Rectum (tissue), 1 donor: ENCODE results near the genes TIE1 and MED8.

DNA sequence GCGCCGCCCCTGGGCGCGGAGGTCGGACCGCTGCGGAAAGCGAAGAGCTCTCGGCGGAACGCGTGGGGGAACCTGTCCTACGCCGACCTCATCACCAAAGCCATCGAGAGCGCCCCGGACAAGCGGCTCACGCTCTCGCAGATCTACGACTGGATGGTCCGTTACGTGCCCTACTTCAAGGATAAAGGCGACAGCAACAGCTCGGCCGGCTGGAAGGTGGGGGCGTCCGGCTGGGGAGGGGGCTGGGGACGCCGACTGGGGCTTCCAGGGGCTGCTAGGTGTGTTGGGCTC is 120.0 kb upstream of the SCMH1 start:
- PRO-cap: no peak

GRCh38 chr1:41495015-41495964 is 10.8 kb upstream of the EDN2 start:
- PRO-cap: bidirectional peak, plus-strand start at chr1:41495782, minus-strand start at chr1:41495491

GRCh38 chr1:41496543-41497299 is 12.2 kb upstream of the EDN2 start:
- PRO-cap: bidirectional peak, plus-strand start at chr1:41496944, minus-strand start at chr1:41496849

DNA sequence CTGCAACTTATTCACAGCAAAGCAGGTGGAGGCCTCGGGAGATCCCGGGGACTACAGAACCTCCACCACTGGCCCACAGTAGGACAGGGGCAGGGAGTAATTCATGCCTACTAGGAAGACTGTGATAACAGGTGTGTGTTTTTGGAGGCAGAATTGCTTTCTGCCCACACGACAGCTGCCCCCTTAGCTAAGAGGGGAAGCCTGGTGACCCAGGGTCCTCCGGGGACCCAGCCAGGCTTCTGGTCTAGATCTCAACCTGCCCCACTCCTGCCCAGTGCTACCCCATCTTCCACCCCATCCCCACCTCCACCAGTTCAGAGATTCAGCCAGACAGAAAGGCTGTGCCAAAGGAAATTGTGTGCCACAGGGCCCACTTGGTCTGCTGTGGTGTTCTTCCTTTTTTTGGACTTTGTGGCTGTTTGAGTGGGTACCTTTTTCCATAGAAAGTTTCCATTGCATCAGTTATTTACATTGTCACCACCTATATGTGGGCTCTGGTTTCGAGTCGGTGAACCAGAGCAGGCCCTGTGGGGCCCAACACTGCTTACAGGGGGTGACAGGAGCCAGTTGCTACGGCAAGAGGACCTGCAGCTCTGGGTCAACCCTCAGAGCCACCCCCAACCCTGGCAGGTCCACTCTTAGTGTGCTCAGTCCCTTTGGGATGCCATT is 156.8 kb upstream of the EDN2 start:
- PRO-cap: no peak

DNA sequence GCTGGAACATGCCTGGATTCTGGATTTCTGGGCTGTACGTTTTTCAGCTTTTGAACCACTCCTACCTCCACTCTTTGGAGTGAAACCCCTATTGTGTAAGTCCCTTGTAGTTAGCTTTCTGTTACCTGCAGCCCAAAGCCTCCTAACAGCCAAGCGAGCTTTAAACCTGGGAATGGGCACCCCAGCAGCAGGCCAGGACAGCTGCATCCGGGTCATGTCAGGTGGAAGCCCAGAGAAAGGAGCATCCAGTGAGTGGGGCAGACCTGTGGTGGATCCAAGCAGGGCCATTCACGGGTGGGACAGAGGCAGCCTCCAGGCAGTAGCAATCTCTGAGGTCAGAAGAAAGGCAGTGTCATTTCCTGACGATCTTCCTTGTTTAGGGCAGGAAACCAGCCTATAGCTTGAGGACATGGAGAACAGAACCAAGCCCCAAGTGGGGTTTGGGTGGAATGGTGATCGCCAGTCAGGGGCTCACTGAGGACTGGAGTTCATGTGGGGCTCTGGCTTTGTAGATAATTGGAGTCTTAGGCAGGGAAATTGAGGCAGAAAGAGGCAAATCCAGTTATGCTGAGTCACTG is 209.5 kb downstream of the HIVEP3 start:
- PRO-cap: no peak

GRCh38 chr1:41806248-41806744 is 112.4 kb downstream of the HIVEP3 start:
- PRO-cap: no peak

DNA sequence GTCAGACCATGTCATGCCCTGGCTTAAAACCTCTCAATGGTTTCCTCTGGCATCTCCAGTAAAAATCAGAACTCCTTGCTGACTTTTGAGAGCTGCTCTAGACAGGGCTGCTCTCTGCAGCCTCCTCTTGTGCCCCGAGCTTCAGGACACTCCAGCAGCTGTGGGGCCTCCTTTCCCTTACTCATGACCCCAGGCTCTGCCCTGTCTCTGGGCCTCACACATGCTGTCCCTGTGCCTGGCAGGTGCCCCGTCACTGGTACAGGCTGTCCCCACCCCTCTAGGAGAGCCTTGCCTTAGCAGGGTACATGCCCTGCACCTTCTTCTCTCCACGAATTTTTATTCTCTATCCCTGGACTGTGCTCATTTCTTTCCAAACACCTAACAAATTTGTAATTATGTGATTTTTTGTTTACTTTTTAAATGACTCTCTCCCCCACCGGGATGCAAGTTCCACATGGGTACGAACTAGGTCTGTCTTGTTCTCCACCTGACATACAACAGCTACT is 43.2 kb downstream of the HIVEP3 start:
- PRO-cap: unidirectional peak, minus-strand start at position 284 of the sequence

GRCh38 chr1:41900500-41901135 is 18.1 kb downstream of the HIVEP3 start:
- PRO-cap: no peak

DNA sequence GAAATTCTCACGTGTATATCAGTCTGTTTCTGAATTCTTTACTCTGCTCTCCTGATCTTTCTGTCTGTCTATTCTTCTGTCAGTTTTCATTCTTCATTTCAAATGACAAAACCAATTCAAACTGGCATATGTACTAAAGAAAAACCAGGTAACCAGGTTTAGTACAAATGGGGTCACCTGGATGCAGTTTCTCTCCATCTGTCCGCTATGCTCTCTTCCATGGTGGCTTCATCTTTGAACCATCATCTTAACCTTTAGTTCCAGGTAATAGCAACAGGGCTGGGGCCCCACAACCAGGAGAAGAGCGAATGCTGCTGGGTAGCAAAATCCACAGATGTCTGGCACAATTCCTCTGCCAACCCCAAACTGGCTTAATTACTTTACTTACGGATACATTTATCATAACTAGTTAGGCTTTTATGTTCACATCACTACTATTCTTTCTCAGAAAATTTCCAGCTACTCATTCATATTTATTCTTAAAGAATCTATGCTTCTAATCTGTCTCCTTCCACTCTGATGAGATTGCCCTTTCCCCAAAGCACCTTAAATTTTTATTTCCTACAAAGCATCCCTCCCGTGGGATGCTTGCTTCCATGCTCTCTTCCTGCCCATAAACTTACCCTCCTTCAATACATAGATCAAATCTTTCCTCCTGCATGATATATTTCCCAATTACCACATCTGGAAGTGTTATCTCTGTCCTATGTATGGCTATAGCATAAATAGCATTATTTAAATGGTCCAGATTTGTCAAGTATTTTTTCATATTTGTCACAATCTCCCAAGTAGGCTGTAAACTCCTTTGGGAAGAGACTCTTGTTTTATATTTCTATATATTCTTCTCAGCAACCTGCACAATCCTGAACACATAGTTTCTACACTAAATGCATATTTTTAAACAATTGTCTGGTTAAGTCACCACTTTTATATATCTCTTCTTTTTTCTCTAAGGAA is 103.3 kb upstream of the HIVEP3 start:
- PRO-cap: no peak

DNA sequence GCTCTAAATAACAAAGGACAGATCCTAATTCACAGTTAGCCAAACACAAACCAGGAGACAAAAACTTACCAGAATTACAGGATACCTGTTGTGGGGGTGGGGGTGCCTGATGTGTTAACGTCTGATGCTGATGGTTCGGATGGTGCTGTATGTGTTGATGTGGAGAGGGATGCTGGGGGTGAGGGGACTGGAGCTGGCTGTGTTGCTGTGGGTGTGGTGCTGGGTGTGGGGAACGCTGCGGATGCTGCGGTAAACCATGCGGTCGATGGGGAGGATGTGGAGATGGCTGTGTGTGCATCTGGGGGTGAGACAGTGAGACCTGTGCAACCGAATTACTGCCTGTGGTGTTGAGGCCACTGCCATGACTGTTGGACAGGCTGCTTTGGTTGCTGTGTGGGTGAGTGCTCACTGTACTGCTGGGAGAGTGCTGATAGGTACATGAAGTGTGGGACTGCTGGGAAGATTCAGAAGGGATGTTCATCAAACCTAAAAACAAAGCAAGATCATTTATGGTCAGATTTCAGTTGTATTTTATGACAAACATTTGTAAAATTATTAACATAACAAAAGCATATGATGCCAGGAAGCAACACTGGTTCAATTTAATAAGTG is 26.8 kb upstream of the GUCA2A start:
- PRO-cap: no peak

GRCh38 chr1:42658634-42659296 is 542 bp downstream of the PPIH start:
- PRO-cap: no peak

DNA sequence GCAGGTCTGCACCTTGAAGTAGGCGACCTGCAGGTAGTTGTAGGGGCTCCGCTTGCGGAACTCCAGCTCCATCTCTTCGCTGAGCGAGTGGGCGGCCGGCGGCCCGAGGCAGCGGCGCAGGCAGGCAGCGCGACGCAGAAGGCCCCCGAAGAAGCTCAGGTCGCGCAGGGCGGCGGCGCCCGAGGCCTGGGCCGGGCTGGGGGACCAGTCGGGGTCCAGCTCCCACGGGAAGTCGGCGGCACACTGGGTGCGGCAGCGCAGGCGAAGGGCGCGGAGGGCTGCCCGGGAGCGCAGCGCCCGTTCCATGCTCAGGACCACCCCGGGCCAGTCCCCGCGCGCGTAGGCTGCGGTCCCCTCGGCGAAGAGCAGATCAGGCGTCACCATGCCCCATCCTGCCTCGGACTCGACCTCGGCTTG is 325 bp downstream of the P3H1 start:
- PRO-cap: no peak

GRCh38 chr1:42929424-42930326 is 29.0 kb downstream of the SLC2A1 start:
- PRO-cap: no peak

DNA sequence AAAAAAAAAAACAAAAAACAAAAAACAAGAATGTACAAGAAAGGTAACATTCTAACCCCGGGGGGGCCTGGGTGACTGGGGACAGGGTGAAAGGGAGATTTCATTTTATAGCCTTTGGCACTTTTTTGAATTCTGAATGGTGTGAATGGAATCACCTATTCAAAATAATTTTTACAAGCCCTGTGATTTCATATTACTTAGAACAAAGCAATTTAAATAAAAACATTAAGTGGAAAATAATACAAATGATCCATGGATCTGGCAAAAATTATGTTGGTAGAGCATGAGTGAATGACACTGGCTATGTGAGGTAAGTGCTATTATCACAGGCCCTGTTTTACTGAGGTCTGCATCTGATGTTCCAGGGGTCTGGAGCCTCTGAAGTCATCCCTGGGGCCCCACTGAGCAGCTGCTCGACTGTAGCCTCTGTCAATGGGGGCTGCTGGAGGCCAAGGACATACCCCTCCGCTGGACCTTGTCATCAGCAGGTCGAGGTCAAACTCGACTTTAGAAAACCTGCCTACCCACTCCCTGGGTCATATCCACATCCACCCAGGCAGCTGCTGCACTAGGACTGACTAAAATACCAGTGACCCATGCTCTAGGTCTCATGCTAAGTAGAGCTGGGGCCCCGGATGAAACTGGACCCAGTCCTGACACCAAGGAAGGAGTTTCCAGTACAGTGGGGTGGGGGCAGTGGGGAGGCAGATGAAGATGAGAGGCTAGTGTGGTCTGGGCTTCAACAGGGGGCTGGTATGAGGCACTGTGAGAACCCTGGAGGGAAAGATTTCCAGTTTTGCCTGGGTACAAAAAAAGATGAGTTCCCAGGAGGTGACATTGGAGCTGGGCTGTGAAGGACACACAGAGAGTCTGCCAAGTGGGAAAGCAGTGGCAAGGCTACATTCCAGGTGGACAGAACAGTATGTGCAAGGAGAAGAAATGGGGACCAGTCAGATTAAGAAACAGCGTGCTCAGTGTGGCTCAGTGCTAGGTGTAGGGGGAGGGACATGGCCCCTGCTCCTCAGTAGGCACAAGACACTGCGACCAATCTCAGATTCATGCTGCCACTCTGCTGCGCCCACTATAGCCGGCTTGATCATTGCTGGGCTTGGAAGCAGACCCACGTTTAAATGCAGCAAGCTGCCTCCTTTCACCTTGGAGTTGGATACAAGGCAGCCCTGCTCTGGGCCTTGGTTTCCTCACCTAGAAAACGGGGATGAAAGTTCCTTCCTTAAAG is 12.5 kb downstream of the SLC2A1 start:
- PRO-cap: no peak

GRCh38 chr1:42961009-42961644 is 2.5 kb upstream of the SLC2A1 start:
- PRO-cap: no peak

DNA sequence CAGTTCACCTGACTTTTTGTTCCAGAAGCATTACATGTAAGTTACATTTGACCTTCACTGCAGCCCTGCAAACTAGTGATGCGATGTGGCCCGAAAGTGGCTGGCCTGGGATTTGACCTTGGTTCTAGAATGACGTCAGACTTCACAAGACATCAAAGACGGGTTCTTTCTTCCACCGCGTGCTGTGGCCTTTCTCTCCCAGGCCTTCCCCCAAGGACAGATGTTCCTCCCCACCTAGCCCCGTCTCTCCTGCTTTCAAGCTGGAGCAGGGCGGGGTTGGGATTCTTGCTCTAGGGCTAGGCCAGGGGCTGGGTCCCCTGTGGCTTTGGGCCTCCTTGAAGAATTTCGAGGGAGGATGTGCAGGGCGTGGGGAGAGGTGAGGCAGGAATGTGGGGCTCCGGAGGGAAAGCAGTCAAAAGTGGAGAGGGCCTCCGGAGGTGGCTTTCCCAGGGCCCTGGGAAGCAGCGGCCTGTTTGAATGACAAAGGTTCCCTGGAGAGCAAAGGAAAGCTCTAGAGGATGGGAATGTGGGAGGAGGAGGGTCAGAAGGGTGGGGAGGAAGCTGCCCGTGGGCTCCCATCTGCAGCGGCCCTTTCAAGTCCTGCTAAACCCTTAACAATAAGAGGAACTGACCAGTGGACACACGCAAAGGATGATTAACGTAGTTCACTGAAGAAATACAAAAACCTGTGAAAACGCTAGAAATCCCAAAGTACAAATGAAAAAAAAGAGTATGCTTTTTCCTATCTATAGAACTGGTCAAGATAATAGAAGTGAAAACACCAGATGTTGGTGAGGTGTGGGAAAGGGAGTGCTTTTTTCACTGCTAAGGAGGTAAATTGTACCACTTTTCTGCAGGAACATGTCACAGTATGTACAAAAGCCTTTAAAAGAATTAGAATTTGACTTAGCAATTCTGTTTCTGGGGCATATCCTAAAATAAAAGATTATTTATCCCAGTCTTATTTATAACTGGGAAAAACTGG is 50.0 kb upstream of the SLC2A1 start:
- PRO-cap: no peak

GRCh38 chr1:43184936-43185664 is 13.0 kb downstream of the CFAP57 start:
- PRO-cap: no peak

- PRO-cap: bidirectional peak, plus-strand start at chr1:43256763, minus-strand start at chr1:43256690; unidirectional peak, plus-strand start at chr1:43257031
Observed at GRCh38 chr1:43256638-43257226, 13.1 kb upstream of the TMEM125 start.

- PRO-cap: bidirectional peak, plus-strand start at chr1:43301017, minus-strand start at chr1:43300740
Observed at GRCh38 chr1:43300399-43301310, at the start of gene TIE1. TSS of gene TIE1 (plus strand) at chr1:43300982.

GRCh38 chr1:43389139-43390074 is at the start of gene MED8:
TSS of gene MED8 (minus strand) at chr1:43389800.
- PRO-cap: bidirectional peak, plus-strand start at chr1:43389586, minus-strand start at chr1:43389559; bidirectional peak, plus-strand start at chr1:43389937, minus-strand start at chr1:43389800